ENCODE results near the gene TNRC6A.

DNA sequence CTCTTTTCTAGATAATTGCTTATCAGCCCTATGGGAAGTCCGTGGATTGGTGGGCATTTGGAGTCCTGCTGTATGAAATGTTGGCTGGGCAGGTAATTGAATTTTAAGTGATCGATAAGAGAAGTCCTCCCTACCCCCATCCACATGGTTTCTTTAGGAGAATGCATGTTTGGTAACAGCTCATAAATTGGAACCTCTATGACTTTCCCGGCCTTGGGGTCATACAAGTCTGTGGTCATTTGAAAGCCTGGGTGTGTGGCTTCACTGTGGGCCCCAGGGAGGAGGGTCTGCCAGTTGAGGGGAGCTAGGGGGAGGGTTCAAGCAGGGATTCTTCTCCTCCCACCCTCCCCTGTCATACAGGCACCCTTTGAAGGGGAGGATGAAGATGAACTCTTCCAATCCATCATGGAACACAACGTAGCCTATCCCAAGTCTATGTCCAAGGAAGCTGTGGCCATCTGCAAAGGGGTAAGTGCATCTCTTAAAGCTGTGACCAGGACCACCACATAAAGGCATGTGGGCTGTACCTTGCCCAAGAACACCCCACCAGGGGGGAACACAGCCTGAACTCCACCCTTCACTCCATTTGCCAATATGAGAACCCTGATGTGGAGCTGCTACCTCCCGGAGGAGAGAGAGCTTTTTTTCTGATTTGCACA is 70.9 kb upstream of the CACNG3 start:
- PRO-cap, 2 experiments, result no peak in any of the 2 experiments

GRCh38 chr16:24282069-24282268 is 25.8 kb downstream of the CACNG3 start:
- PRO-cap, 2 experiments, result no peak in any of the 2 experiments

GRCh38 chr16:24538677-24539480 is 487 bp upstream of the RBBP6 start:
- PRO-cap, 2 experiments, result peak in 2 of 2 experiments; most common minus-strand start chr16:24539377 (in 2)

DNA sequence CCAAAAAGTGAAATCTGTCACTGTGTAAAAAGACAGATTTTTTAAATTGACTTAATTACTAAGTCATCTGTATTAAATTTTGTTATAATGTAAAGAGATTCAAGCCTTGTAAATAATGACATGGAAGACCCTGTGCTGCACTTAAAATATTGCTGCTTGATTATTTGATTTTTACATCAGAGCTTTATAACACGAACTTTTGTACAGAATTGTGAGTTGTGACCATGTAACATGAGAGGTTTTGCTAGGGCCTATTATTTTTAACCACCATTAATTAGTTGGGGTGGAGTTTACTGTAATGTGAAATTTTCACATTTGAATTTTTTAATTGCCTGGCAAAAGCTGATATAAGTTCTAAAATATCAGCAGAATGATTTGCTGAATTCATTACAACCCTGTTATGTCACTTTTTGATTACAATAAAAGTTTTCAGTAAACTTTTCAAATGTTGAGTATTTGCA is 33.1 kb downstream of the RBBP6 start:
- PRO-cap, 2 experiments, result no peak in any of the 2 experiments

DNA sequence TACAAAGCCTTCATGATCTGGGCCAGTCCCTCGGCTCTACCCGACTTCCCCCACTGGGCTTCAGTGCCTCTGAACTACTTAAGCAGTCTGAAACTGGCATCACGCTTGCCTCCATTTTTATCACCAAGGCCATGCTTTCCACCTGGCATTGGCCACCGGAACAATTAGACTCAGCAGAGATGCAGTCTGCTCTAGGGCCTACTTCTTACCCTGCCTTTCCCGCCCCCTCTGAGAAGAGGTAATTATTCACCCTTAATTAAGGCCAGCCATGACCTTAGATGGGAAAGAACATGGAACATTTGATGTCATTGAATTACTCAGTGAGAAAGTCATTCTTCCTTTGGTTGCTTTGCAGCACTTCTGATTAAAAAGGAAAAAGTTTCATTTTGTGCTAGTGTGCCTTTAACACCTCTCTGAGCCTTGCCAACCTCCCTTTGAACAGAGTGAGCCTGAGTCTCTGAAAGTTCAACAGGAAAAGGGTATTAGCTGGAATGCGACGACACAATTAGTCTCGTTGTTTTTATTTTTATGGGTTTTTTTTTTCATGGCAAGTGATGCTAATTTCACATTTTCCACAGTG is 60.9 kb upstream of the TNRC6A start:
- PRO-cap, 2 experiments, result no peak in any of the 2 experiments

DNA sequence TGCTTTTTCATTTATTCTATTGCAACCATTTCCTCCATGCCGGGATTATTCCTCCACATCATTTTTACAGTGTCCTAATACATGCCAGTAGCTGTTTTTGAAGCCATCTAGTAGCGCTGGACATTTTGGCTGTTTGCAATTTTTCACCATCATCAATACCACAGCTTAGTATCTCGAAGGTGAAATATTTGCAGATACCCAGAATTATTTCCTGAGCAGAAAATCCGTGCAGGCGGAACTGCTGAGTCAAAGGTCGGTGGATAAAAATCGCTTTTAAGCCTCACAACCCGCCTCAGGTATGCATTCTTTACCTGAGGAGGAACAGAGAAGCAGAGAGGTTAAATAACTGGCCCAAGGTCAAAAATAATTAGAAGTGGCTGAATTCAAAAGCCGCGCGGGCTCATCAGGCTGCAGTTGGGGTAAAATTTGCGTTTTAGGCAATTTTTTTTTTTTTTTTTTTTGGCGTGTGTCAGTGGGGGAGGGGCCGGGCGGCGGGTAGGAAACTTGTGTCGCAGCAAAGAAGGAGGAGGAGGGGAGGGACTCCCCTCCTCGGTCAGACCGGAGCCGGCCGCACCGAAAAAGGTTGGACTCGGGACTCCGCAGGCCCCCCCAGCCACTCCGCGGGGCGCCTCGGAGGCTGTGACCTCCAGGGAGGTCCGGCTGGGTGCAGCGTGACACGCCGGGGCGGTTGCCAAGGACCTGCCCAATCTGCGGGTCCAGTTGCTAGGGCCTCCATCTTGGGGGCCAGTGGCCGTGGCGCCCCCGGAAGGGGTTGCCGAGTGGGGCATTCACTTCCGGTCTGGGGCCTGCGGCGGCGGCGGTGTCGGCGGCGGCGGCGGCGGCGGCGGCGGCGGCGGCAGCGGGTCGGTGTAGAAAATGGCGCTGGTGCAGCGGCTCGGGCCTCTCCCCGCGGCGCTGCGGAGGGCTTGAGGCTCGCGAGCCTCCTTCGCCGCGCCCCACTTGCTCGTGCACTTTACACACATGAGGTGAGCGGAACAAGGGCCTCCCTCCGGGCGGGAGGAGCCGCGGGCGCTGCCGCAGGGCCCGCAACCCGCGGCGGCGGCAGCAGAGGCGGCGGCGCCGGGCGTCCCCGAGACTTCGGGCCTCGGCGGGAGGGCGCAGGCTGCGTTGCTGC is at the start of gene TNRC6A:
TNRC6A (plus strand) TSS at position 791 of the 1,135 bp plus-strand sequence.
- PRO-cap, 2 experiments, result peak in 2 of 2 experiments; most common plus-strand start position 525 of the sequence (in 2); most common minus-strand start position 749 of the sequence (in 2)

DNA sequence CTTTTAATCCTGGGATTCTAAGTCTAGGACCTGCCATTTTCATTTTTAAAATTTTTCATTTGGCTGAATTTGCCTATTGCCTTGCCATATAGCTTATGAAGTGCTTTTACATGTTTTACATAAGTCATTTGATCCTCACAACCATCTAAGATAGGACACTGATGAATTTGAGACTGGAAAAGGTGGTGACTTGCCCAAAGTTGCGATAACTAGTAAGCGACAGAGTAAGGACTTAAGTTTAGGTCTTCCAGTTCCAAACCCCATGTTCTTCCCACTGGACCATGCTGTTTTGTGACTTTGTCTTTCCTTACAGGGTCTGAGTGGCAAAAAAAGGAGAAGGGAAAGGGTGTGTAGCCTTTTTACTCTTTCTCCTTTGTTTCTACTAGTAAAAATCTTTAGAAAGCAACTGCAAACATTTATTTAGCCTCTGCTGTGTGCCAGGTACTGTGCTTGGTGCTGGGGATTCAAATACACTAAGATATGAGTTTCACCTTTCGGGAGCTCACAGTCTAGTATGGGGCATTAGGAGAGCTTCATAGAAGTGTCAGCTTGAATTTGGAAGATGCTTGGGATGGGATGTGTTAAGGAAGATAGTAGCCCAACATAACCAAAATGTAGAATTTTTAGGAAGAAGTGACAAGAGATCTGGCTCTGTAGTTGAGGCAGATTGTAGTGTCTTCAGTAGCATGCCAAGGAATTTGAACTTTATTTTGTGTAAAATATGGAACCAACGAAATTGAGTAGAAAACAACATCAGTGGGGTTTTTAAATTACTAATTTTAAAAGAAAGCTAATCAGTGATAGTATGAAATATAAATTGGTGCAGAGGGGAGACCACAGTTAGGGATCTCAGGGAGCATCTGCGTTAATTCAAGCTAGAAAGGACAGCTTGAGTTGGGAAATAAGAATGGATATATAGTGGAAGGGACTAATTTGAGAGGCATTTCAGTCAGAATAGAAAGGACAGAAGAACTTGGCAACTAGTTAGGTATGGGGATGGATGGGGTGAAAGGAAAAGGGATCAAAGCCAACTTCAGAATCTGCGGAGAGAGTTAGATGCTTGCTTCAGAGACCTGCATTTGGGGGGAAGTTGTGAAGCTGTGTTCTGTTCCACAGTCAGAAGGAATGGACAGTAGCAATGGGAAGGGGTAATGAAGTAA is 49.8 kb upstream of the SLC5A11 start:
- PRO-cap, 2 experiments, result no peak in any of the 2 experiments

DNA sequence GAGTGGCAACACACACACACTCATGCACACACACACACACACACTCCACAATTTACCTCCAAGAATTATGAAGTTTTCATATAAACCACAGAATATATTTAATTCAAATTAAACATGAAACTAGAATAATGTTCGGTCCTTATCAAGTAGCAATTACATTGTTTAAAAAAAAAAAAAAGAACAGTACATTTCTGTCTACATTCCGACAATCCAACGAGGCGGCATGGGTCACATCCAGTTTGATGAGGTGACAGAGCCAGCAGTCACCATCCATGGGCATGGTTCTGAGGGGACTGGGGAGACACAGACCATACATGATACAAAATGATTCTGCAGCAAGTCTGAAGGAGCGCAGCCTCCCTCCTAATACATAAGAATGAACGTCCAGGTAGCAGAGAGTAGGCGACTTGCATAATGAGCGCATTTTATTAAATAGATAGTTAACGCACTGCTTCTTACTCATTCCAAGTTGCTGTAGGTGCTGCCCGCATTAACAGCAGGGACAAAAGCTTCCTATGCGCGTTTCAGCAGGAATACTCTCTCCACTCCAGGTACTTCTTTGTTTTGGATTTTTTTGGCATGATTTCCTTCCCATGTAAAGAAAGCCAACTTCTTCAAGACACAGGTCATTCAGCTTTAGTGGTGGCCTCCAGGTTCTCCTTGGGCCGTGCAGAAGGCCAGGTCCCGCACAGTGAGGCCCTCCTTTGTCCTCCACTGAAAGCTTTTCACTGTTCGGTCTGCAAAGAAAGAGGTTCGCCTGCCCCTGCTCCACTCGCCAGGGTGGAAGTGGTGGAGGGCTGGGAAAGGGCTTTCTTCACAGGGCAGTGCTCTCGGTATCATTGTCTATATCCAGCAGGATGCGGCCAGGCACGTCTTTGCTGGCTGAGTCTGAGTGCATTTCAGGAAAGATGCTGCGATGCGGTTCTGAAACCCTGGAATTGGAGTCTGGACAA is 73.8 kb downstream of the SLC5A11 start:
- PRO-cap, 2 experiments, result no peak in any of the 2 experiments

- PRO-cap, 2 experiments, result no peak in any of the 2 experiments
Measured at GRCh38 chr16:24997782-24998576, 17.2 kb downstream of the ARHGAP17 start.

DNA sequence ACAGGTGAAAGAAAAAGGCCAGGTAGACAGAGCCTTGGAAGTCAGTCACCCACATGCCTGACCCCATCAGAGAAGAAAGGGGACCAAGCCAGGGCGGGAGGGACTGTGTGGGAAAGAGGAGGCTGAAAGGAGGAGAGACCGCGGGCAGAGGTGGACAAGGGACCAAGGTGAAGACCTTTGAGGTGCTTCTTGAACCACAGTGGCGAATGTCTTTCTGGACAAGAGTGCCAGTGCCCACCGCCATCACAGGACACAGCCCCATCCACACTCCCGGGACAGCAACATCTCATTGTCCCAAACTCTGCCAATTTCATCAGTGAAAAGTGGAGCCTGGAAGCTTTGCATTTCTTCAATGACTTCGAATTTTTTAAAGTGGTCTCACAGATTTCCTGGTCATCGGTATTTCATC is 16.4 kb downstream of the ARHGAP17 start:
- PRO-cap, 2 experiments, result no peak in any of the 2 experiments

DNA sequence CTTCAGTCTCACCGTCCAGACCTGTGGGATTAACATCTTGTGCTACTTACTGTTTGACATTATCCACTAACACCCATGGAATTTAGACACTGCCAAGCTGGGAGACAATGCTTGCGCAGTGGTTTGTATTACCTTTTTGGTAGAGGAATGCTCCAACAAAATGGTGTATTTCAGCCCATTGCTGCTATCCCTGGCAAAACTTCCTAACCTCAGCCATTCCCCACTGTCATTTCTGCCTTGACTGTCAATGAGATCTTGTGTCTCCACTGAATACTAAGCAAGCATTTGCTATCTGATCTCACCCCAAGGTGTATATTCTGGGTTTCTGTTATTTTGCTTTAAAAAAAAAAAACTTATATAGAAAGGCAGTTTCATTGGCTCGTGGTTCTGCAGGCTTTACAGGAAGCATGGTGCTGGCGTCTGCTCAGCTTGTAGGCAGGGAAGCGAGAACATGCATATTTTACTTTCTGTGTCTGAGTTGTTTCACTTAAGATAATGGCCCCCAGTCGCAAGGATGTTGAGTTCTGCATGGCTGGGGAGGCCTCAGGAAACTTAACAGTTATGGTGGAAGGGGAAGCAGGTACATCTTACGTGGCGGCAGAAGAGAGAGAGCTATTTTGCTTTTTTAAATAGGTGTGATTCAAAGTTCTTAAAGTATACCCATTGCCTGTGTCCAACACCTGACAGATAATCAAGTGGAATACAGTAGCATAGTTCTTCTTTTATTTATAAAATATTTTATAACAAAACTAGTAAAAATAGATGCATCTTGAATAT is 15.2 kb upstream of the ARHGAP17 start:
- PRO-cap, 2 experiments, result no peak in any of the 2 experiments

DNA sequence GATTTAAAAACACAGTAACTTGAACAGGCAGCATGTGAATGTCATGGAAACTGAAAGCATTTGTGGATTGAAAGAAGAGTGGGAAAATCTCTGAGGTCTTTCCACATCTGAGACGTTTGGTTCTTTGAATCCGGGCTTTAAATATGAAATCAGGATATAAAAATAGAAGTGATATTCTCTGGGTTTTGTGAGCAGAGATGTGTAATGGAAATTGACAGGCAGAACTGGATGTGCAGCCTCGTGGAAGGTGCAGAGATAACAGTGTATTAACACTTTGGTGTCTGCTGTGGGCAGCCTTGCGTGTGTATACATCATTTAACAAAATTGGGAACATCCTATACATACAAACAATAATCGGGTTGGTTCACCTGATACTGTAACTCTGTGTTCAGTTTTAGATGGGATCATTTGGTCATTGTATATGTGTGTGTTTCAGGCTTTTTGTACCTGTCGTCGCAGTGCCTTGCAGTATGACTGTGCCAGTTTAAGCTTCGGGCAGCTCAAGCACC is 36.7 kb upstream of the ARHGAP17 start:
- PRO-cap, 2 experiments, result peak in 2 of 2 experiments; most common plus-strand start position 217 of the sequence (in 2); most common minus-strand start position 114 of the sequence (in 2)

DNA sequence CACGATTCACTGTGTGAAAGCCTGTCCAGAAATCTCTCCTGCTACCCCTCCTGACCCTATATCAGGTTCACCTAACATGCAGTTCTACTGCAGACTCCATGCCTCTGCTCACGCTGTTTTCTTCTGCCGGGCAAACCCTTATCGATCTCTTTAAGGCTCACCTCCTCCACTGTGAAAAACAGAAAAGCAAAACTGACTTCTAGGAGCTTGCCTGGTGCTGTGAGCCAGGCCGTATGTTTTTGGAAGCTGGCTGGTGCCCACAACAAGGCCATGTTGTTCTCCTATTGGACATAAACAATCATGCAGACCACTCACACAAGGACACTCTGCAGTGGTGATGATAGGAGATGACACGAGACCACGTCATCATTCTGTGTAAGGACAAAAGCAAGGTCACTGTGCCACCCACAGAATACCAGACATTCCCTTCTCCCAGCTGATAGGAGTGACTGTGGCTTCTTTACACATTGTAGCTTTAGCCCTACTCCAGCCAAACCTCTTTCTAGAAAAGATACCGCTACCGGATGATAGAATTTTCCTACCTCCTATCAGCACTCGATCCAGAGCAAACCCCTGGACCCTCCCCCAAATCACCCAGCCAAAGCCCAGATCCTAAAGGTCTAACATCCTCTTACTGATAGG is 47.7 kb upstream of the LCMT1 start:
- PRO-cap, 2 experiments, result peak in 2 of 2 experiments; most common minus-strand start position 235 of the sequence (in 2)

DNA sequence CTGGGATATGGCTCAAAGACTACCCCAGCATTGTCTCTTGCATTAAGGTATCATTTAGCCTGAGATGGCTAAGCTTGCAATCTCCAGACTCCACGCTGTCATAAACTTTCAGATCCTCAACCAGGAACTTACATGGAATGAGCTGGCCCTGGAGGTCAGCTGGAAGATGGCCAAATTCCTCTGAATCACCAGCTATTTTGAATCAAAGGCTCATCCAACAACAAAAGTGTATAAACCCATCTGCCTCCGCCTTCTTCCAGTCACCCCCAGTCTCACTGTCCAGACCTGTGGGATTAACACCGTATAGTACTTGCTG is 2.0 kb upstream of the LCMT1 start:
- PRO-cap, 2 experiments, result no peak in any of the 2 experiments

- PRO-cap, 2 experiments, result no peak in any of the 2 experiments
Measured at GRCh38 chr16:25118259-25118972, 6.9 kb downstream of the LCMT1 start.

- PRO-cap, 2 experiments, result no peak in any of the 2 experiments
Measured at GRCh38 chr16:27199748-27200286, 3.5 kb upstream of the KDM8 start.

DNA sequence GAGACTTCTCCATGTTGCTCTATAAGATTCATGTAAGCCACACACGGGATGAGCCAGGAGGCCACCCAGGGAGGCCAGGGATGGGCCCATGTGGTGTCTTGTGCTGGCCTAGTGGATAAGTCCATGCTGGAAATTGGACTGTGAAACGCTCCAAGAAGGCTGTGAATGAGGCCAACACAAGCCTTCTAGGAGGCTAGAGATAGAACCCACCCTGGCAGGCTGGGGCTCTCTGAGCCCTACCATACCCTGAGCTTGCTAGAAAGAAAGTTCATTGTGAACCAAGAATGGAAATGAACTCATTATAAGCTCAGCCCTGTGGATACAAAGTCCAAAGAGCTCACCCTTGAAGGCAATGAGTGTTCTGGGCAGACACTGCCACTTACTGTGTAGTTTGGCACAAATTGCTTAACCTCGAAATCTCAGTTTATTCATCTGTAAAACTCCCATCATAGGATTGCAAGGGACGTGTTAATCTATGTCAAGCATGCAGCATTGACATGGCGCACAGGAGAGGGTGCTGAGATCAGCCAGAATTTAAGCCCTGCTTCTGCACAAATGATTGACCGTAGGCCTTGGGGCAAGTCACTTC is 5.4 kb downstream of the KDM8 start:
- PRO-cap, 2 experiments, result no peak in any of the 2 experiments

DNA sequence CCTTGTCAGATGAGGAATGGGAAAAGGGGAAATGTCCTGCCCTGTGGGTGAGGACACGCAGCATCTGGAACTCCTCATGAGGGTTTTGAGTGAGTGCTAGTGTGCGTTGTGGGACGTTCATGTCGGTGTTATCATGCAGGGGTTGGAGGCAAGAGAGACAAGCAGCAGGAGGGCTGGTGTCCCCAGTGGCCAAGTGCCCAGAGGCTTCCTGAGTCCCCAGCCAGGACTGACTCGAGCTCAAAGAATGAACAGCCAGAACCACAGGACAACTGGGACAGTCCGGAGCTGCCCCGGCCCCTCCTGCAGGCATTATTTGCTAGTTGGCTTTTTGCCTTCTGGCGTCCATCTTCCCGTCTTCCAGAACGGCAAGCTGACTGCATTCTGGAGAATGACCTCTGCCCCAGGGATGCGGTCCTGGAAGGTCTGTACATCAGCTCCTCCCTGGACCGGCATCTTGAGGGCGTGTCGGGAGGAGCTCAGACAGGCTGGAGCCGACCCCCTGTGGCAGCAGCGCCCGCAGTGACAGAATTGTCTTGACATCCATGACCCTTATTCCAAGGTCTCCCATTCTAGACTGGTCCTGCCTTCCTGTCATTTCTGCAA is 19.5 kb downstream of the KDM8 start:
- PRO-cap, 2 experiments, result peak in 1 of 2 experiments; most common plus-strand start position 255 of the sequence (in 1); most common minus-strand start position 228 of the sequence (in 1)

DNA sequence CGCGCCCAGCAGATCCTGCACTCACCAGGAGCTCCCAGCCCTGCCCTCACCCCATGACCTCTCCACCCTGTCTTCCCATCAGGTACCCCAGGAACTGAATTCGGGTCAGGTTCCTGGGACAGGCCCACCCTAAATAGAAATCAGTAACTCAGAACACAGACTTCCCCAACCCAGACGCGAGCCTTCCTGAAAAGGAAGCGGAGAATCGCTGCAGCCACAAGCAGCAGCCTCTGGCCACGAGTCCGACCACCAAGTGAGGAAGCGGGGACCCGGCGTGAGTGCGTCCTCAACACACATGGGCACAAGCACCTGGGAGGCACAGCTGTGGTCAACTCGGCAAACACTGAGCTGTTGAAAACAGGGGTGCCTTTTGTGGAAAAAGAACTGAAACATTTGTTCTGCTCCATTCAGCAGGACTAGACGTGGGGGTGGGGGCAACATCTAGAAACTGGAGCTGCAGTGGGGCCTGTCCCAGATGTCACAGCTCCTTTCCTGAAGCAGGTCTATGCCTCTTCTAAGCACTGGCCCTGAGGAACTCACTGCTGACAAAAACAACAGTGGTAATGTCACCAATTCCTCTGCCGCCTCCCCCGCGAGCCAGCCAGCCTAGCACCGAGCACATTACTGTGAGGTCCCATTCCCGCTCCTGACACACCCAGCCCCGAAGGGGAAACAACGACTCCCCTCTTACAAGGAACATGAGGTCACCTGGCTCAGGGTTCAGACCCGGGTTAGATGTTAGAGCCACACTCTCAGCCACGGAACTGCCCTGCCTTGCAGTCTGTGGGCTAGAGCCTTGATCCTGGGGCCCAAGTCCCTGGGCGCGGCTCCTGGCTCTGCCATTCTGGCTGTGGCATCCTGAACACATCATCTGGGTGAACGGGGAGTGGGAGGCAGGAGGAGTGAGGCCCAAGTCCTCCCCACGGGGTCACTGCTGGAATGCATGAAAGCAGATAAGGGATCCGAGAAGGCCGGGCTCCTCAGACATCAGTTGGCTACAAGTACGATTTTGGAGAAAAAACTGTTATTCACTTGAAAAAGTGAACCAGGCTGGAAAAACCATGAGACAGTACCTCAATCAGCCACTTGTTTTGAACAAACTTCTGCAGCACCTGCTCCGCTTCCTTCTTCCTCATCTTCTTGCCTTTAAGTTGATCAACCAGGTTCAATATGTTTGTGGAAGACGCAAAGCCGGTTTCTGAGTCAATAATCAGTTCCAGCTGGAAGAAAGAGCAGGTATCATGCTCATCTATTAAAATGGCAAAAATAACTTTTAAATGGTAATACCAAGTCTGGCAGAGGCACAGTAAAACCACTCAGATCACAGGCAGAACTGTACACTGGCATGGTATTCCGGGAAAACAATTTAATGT is 29.1 kb downstream of the KDM8 start:
- PRO-cap, 2 experiments, result no peak in any of the 2 experiments

DNA sequence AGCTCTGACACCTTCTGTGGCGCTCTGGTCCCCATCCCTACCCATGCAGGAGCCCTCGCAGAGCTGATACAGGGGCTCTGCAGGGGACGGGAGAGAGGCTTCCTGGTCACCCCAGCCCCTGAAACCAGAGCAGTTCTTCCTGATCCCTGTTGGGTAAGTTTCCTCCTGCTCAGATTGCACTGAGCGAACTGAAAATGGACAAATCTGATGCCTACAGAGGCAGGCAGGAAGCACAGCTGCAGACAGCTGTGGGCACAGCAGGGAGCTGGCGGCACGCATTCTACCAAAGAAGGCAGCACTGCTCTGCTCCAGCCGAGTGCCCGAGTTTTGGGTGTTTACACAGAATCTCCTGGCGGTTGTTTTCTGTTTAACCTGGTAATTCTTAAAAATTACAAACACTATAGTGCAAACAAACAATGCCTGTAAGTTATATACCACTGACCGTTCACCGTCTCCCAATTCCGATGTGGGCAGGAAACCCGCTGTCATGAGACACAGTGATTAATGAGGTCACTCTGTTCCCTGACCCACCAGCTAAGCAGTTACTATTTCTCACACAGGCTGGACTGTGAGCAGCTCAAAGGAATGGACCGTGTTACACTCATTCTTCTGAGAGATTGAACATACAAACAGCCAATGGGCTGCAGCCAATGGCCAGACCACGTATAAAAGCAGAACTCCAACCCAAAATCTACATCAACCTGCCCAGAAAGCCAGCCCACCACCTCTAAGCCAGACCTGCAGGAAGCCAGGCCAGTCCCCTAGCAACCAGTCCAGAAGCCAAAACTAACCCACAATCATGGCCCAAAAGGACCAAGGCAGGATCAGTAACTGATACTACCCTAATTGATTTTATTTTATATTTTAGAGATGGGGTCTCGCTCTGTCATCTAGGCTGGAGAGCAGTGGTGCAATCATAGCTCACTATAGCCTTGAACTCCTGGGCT is 25.5 kb downstream of the NSMCE1 start:
- PRO-cap, 2 experiments, result no peak in any of the 2 experiments

Data from right ventricle myocardium (tissue), 1 donor.